Mammary microvascular endothelial cell (primary cell): Measurements from ENCODE around the genes ANKRD30A, RET, HNRNPF and ZNF239.

DNA sequence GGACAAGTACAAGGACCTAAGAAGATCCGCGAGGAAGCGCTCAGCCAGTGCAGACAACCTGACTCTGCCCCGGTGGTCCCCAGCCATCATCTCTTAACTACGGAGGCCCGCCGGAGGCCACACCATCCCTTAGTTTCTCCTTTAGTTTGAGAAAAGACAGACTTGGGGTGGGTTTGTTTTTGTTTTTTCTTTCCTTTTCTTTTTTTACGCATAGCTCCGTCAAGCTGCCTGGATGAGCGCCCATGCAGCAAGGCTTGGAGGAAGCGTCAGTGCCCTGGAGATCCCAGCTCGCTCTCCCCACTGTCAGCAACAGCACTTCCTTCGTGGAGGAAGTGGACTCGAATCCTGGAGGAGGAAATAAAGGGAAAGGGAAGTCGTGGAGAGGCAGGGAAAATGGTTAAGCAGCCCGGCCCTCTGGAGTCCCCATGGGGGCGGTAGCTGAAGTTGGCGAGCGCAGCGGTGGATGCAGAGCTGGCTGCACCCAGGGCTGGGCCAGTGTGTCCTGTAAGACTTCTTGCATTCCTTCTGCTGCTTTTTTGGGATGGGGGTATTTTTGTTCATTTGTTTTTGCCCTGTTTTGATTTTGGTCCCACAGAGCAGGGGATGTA lies 36.0 kb upstream of the GJD4 start:
- RAMPAGE, long total RNA, result no peak

- RAMPAGE, long total RNA, result no peak
Measured at GRCh38 chr10:35640518-35641592, 1.2 kb downstream of the FZD8 start.

DNA sequence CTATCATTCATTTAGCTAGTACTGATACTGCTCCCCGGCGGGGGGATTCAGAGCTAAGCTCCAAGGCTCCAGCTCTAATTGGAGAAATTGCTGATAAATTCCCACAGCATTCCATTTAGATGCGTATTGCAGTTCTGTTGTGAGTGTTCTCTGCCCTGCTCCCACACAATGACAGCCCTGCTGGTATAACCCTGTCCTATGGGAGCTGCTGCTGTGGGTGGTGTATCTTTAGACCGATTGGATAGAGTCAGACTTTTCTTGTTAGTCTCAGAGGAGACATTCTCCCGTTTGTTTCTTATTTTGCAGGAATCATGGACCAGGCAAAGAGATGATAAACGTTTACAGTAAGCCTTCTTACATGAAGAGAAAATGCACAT lies 707.6 kb upstream of the FZD8 start:
- RAMPAGE, long total RNA, result no peak

- RAMPAGE, long total RNA, result no peak
Measured at GRCh38 chr10:36524124-36524572, 601.2 kb upstream of the ANKRD30A start.

DNA sequence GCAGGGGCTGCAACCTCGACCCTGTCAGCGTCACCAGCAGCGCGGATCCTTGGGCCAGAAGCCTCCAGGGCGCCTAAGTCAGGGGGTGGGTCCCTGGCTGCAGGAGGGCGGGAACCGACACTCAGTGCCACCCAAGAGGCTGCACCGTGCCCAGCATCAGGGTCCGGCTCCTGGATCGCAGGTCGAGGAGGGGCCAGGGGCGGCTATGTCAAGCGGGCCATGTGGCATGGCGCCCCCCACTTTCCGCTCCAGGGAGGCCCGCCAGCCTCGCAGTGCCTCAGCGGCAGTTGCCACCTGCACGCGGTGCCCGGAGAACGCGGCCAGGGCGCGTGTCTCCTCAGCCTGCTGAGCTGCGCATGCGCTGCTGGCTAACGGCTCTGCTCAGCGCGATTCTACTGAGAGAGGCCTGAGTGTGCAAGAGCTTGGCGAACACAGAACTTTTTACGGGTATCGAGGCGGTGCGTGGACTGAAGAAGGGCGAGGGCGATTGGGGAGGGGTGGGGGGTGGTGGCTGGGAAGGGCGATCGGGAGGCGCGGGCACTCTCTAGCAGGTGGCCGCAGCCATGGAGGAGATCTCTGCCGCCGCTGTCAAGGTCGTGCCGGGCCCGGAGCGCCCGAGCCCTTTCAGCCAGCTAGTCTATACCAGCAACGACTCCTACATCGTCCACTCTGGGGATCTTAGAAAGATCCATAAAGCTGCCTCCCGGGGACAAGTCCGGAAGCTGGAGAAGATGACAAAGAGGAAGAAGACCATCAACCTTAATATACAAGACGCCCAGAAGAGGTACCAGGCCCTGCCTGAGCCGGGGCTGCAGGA lies at the start of gene ANKRD30A:
ANKRD30A (plus strand) TSS at position 374 of the 817 bp plus-strand sequence.
- RAMPAGE, long total RNA, result no peak

GRCh38 chr10:37560742-37561029 lies 296.7 kb downstream of the ZNF248 start:
- RAMPAGE, long total RNA, result no peak

DNA sequence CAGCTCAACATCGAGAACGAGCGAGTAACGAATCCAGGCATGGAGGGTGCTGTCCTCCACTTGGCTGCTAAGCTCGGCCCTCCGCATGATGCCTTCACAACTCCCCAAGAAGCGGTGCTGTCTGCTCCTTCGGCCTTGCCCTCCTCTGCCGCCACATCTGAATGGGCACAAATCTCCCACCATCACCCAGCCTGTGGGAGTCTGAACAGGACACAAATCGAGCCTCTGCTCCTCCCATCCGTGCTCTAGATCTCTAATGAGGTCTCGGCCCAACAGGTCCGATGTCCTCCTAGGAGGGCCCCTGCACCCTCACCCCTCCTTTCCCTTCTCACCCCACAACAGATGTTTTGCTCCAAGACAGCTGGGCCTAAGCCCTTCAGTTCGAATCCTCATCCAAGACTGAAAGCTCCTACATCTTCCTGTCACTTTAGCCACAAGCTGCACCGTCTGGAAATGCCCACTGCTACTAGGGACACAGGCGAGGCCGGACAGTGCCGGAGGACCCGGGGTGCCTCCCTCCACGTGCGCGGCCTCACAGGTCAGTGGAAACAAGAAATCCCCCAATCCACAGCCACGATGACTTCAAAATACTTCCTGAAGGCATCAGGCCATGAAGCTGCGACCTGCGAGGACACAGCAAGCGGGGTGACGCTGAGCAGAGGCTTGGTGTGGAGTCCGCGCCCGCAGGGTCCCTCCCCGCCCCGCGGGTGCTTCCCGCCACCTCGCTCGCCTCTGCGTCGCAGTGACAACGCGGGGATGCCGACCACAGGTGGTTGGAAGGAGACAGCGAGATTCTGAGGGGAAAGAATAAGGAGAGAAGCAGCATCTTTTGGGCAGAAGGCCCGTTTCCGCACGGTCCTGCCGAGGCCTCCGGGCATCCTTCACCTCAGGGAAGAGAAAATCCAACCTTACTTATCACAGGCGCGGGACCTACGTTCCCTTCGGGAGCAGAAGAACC lies 86.4 kb downstream of the ZNF33B start:
- RAMPAGE, long total RNA, result no peak

DNA sequence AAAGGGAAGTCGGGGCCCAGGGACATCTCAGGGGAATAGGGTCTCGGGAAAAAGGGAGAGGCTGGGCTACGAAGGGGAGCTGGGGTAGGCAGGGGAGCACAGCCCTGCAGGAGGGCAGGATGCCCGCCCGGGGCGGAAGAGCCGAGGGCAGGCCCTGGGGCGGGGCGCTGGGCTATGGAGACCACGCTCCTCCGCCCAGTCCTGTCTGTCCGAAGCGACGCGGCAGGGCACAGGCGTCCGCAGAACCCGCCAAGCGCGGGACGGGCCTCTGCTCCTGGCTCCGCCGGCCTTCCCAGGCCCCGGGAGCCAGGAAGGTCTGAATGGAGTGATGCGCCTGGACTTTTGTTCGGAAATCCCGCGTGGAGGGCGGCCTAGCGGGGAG lies 143.5 kb upstream of the RET start:
- RAMPAGE, long total RNA, result no peak

GRCh38 chr10:43076831-43077698 lies at the start of gene RET:
Gene RET (plus strand): TSS chr10:43077069.
- RAMPAGE, long total RNA, result no peak

DNA sequence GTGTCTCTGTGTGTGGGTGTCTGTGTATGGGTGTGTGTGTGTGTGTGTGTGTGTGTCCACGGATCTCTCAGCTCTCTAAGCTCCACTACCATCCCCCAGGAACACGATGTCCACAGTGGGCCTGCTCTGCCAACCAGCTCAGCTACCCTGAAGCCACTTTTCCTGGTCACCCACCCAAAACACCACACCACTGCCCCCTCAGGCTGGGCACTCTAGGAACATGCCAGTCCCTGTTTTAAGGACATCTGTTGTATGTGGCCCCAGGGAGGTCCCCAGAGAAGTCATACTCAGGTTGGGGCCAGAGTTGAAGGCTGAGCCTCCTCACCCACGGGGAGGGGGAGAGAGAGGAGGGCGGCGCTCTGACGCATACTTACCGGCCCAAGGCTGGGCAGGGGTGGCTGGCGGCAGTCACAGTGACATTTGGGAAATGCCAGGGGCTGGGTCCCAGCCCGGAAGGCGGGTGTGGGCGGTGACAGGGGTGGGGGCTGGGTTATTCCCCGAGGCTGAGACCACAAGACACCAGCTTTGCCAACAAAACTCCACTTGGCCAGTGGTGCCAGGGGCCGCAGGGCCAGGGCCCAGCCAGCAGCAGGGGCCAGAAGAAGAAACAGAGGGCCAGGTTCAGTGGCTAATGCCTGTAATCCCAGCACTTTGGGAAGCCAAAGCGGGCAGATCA lies 41.2 kb downstream of the RASGEF1A start:
- RAMPAGE, long total RNA, result no peak

- RAMPAGE, long total RNA, result no peak
Measured at GRCh38 chr10:43387396-43388053, 16.1 kb downstream of the FXYD4 start.

DNA sequence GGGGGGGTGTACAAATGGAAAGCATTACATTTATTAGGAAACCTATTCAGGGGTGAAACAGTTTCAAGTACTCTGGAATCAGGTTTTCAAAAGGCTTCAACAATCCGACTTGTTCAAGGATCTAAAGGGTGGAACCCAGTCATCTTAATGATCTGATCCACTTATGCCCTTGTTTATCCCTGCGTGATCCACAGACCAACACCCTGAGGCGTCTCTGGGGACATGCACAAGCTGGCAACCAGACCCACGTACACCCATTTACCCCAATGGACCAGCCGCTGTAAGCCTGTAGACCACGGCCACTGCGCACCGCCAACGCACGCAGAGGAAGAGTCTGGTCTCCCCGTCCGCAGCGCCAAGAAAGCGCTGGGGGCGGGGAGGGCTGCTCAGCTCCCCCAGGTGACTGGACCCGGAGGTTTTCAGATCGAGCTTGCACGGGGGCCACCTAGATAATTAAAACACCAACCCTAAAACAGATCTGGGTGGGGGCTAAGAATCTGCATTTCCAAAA lies 13.3 kb downstream of the HNRNPF start:
- RAMPAGE, long total RNA, result no peak

GRCh38 chr10:43396097-43396896 lies 12.7 kb downstream of the HNRNPF start:
- RAMPAGE, long total RNA, result no peak

DNA sequence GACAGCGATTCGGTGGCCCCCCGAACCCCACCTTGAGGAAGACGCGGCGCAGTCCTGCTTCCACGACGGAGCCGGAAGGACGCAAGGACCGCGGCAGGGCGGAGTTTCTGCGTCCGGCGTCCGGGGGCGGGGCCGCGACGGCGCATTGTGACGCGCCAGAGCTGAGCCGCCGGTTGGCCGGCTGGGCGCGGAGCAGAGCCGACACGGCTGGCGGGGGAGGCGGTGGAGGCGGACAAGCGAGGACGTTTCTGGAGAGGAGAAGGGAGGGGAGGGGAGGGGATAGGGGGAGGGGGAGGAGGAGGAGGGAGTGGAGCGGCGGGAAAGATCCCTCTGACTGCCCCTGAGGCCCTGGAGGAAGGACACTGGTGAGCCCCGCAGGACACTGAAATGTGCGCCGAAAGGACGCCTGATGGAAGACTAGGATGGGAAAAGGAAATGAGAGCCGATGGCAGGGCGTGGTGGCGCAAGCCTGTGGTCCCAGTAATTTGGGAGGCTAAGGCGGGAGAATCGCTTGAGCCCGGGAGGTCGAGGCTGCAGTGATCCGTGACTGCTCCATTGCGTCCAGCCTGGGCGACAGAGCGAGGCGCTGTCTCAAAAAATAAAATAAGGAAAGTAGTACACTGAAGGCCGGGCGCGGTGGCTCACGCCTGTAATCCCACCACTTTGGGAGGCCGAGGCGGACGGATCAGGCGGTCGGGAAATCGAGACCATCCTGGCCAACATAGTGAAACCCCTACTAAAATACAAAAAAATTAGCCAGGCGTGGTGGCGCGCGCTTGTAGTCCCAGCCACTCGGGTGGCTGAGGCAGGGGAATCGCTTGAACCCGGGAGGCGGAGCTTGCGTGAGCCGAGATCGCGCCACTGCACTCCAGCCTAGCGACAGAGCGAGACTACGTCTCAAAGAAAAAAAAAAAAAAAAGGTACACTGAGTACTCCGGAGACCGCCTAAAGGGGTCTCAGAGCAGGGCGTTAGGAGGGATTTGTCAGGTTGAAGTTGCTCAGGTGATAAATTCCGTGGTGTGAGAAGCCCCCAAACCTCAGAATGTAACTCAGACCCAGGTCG lies at the start of gene HNRNPF:
HNRNPF (minus strand) TSS at position 87 of the 1,063 bp plus-strand sequence.
- RAMPAGE, long total RNA, result start-site peak on the minus strand centred at position 85 of the sequence, 62 bp wide, 1,643 and 372 reads in 2 replicates

GRCh38 chr10:43417893-43418703 lies 9.1 kb upstream of the HNRNPF start:
- RAMPAGE, long total RNA, result no peak

DNA sequence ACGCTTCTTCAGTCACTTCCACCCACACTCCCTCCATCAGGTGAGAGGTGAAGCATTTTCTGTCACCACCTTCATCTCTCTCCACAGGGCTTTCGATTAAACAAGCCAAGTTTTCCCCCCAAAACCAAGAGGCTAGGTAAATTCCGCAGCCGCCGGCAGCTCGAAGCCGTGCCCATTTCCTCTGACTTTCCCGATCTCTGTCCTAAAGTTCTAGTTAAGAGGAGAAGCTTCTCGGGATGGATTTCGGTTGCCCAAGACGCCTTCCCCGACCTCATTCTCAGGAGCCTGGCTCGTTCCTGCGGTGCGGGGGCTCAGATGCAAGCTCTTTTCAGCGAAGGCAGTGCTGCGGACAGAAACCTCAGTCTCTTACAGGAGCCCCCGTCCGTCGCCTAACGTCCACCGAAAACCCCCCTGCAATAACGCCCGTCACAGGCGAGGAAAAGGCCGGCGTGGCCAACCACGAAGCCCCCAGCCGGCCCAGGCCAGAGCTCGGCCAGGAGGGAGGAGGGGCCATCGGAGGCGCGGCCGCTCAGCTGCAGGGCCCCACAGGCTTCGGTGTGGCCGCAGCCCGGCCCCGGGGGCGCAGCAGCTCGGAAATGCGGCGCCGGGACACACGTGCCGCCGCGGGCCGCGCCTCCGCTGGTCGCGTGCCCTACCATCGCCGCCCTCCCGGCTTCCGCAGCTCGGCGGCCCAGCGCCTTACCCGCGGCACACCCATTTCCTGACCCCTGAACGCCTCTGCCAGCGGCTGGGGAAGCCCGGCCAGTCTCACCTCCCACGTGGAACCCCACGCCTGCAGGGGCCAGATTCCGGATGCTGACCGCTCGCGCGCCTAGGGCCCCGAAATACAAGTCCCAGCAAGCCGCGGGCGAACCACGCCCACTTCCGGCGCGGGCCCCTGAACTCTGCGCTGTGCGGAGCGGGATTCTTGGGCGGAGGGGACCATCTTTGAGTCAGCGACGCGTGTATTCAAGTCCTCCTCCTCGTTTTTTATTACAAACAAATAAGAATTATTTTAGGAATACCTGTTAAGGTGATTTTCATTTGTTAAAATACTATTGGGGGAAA lies at the start of gene ZNF239:
ZNF239 (minus strand) TSS at position 849 of the 1,068 bp plus-strand sequence.
- RAMPAGE, long total RNA, result no peak

GRCh38 chr10:43607038-43607289 lies 726 bp downstream of the ZNF485 start:
- RAMPAGE, long total RNA, result no peak

DNA sequence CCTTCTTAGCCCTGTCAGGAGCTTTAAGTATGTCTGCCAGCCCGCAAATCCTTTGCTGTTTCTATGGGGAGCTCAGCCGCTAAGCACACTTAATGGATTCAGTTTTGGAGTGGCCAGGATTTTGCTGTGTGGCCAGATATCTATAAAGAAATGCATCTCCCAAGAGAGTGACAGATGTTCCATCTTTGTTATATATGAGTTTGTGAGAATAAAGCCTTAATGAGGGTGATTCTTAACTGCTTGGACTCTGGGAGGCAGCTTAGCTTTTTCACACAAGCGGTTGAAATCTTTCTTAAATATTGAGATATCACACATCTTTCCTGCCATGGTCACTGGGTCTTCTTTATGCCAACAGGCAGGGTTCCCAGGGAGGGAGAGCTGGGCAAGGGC lies 153.1 kb upstream of the ZNF32 start:
- RAMPAGE, long total RNA, result no peak

GRCh38 chr10:43845948-43846942 lies 197.6 kb upstream of the ZNF32 start:
- RAMPAGE, long total RNA, result no peak

GRCh38 chr10:44293715-44294526 lies 91.0 kb downstream of the CXCL12 start:
- RAMPAGE, long total RNA, result no peak